WTC11 (cell line): ENCODE measurements around the gene DNAH5.

DNA sequence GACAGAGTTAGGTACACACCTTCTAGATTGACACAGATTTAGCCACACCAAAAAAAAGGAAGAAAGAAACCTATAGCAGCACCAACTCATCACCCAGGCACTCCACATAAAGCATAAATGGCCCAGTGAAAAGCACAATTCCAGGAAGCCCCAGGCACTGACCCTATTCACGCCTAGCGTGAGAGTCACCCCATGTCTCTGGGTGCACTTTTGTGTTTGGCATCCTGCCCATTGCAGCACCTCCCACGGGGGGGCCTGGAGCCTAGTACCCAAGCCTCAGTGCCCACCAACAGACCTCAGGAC, 187.8 kb downstream of the CFAP90 start:
- PRO-cap, result no peak

DNA sequence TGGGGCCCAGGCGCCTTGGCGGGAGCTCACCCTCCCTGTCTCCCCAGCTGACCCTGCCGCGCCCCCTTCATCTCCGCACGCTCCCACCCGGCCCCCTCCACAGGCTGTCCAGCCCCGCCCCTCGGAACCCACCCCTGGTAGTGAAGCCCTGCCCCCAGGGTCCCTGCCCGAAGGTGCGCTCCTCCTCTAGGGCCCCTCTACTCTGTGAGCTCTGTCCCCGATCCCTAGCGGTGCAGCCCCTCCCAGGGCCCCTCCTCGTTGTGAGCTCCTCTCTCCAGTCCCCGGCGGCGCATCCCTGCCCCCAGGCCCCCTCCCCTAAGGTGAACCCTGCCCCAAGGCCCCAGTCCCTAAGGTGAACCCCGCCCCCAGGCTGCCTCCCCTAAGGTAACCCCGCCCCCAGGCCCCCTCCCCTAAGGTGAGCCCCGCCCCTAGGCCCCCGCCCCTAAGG, 706 bp downstream of the CFAP90 start:
- PRO-cap, result bidirectional peak, plus-strand start outside the sequence, minus-strand start at position 262 of the sequence

DNA sequence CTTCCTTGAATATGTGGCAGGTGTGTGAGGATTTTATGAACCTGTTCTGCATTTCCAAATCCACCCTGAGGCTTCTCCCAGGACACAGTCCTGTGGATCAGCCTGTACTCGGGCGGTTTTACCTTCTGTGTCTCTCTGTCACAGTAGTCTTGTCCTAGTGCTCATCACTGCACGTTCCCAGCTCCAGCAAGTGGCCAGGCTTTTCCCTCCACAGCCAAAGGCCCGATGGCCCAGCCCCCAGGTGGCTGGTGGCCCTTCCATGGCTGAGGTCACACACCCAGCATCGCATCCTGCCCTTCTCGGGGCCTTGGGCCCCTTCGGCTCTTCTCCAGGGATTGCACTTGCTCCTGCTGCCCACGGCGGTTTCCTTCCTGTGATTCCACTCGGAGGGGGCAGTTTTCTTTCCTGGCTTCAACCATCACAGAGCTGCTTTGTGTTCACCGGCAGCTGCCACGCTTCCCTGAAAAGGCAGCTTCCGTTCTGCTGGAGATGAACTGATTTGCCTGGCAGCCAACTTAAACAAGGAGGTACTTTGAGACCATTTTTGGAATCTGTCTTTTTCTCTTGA, 191.8 kb downstream of the MTRR start:
- PRO-cap, result no peak

- PRO-cap, result no peak
Measured at GRCh38 chr5:9540617-9541366, 5.1 kb downstream of the SEMA5A start.

GRCh38 chr5:10353412-10353529, 224 bp upstream of the MARCHF6 start:
- PRO-cap, result no peak

- PRO-cap, result no peak
Measured at GRCh38 chr5:10366553-10367414, 13.3 kb downstream of the MARCHF6 start.

DNA sequence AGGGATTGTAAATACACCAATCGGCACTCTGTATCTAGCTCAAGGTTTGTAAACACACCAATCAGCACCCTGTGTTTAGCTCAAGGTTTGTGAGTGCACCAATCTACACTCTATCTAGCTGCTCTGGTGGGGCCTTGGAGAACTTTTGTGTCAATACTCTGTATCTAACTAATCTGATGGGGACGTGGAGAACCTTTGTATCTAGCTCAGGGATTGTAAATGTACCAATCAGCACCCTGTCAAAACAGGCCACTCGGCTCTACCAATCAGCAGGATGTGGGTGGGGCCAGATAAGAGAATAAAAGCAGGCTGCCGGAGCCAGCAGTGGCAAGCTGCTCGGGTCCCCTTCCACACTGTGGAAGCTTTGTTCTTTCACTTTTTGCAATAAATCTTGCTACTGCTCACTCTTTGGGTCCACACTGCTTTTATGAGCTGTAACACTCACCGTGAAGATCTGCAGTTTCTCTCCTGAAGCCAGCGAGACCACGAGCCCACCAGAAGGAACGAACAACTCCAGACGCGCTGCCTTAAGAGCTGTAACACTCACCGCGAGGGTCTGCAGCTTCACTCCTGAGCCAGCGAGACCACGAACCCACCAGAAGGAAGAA, 22.4 kb downstream of the MARCHF6 start:
- PRO-cap, result no peak

- PRO-cap, result no peak
Measured at GRCh38 chr5:10565296-10565656, 1.4 kb downstream of the ANKRD33B start.

- PRO-cap, result no peak
Measured at GRCh38 chr5:10595231-10595765, 31.4 kb downstream of the ANKRD33B start.

DNA sequence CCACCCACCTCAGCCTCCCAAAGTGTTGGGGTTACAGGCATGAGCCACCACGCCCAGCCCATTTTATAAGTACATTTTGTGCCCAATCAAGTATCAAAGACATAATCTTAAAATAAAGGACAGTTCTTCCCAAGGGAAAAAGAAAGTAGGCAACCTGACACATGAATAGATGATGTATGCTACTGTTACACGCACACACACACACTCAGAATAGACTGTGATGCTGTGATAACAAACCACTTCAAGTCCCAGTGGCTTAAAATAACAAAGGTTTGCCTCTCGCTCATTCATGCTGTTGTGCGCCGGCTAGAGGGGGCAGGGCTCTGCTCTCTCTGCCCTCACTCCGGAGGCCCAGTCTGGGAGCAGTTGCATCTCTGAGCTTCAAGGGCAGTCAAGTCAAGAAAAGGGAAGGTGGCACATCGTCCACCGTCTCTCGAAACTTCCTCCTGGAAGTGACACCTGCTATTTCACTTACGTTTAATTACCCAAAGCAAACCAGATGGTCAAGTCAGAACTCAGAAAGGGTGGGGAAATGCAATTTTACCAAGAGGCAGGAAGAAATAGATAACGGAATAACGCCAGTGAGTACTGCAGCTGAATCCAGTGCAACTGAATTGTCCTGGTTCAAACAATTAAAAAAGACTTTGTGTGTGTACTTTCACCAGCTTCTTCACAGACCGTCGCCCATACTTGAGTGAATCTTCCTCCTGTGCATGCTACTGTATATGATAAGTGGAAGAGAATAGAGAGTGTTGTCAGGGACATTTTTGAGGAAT, 43.3 kb downstream of the ANKRD33B start:
- PRO-cap, result no peak

GRCh38 chr5:10631653-10632024, 67.8 kb downstream of the ANKRD33B start:
- PRO-cap, result no peak

DNA sequence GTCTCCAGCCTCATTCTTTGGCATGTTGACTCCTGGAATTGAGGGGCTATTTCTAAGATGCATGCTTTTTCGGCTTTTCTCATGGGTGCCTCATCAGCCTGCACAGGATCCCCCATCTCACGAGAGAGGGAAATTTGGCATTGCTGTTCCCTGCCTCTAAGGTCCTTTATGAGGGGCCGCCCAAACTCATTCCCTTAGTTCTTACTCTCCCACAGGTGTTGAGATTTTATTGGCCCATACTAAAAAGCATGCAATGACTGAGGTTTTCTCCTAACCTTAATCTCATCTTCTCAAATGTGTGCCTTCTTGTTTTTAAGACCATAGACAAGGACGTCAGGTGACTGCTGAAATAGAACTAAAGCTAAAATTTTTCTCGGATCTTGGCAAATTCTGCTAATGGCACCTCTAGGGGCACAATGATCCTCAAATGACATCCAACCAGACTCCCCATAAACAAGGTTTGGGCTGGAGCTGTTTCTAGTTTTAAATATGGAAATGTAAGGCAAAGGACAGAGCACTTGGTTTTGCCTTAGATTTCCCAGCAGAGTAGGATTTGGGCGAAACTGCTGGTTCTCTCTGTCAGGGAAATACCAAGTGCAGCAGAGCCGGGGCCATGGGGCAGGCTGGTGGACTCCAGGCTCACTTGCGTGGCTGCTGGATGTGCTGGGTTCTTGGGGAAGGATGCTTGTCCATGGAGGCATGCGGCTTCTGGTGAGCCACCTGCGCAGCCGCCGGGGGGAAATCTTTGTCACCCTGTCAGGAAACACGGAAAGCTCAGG, 80.4 kb downstream of the DAP start:
- PRO-cap, result no peak

GRCh38 chr5:10696797-10697336, 64.2 kb downstream of the DAP start:
- PRO-cap, result no peak

DNA sequence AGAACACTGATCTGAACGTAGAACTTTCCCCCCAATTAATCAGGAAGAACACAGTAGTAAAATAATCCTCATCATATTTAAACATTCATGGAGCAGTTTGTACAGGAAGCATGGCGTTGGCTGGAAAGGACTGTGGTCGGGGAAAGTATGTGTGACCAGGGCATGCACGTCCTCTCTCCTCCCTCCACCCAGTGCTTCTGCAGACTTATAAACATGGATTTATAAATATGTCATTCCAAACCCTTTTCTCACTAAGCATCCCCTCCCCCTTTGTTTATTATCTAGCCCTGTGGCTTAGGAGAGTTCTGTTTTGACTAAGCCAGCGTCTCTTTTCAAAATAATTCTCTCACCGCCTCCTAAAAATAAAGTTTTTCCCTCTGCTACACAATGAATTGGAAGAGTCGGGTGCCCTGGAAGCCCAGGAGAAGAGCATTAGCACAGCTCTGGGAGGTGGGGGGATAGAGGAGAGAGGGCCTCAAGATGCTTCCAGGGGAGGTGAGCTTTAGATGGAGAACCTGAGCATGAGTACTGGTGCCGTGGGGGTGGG, 70.4 kb upstream of the DAP start:
- PRO-cap, result no peak

DNA sequence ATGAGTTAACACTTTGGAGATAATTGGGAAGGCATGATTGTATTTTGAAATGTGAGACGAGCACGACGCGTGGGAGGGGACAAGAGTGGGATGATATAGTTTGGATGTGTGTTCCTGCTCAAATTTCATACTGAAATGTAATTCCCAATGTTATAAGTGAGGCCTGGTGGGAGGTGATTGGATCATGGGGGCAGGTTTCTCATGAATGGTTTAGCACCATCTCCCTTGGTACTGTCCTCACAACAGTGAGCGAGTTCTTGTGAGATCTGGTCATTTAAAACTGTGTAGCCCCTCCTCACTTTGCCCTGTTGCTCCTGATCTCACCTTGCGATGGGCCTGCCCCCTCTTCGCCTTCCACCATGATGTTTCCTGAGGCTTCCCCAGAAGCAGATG, 721.6 kb upstream of the CTNND2 start:
- PRO-cap, result bidirectional peak, plus-strand start at position 231 of the sequence, minus-strand start at position 247 of the sequence

DNA sequence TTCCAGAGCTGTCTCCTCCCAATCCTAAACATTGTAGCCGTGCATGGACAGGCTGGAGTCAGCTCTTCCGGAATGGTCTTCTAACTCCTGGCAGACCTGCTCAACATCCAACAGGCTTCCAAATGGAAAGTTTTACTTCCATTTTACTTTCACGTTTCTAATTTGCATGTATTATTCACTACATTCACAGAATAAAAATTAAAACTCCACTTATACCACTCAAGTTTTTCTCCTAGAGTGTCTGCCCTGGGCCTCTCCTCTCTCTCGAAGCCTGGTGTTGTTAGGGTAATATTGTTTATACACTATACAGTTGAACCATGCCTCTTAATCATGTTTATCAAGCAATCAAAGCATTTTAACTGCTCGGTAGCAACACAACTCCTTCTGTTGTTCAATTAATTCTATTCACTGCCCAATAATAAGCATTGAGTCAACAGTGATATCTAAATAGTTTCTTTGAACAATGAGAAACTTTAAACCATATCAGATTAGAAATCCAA, at the start of gene DNAH5:
Gene DNAH5 (minus strand): TSS at position 282 of the 500 bp plus-strand sequence.
- PRO-cap, result no peak

- PRO-cap, result no peak
Measured at GRCh38 chr5:14118835-14119487, 24.2 kb upstream of the TRIO start.

DNA sequence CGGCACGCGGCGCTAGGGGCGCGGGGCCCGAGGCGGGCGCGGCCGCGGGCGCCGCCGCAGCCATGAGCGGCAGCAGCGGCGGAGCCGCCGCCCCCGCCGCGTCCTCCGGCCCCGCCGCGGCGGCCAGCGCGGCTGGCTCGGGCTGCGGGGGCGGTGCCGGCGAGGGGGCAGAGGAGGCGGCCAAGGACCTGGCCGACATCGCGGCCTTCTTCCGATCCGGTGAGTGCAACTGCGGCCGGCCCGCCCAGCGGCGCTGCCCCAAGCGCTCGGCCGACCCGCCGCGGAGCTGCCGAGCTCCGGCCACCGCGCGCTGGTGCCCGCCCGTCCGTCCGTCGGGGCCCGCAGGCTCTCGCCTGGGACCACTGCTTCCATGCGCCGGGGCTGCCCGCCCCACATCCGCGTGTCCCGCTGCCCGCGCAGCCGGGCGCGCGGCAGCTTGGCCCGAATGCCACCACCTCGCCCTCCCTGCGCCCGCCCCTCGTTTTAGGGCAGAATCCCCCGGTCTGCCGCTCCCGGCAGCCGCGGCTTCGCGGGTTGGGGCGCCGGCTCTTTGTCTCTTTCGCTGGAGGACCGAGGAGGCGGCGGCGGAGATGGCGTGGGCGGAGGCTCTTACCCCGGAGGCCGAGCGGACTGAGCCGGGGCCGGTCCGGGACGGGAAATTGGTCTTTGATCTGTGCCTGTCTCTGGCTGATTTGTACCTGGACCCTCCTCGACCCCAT, 681 bp downstream of the TRIO start:
- PRO-cap, result no peak

DNA sequence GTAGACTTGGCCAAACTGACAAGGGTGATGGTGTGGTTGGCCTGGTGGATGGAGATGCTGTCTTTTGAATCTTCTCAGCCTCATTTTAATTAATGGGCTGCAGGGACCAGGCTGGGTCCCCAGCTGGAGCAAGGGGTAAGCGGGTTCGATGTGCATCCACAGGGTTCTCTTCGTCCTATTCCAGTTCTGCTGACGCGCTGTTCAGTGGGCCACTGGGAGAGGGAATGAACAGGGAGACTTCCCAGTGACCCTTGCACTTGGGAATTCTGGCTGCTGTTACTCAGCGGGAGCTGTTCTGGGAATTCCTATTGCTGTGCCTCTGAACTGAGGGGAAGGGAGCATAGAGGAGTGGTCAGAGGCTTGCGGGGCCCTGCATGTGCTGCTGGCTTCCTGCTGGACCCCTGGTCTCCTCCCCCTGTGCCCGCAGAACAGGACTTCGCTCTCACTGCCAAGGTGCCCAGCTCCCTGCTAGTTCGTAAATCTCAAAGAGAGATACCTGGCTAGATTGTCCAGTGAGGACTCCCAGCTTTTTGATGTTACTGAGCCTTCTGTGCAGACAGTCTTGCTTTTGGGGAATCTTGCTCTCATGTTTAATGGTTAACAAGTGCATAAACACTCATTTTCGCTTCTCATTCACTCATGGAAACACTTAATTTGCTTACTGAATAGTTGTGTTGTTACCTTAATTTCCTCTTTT, 5.8 kb downstream of the TRIO start:
- PRO-cap, result no peak

- PRO-cap, result no peak
Measured at GRCh38 chr5:14163854-14164577, 20.9 kb downstream of the TRIO start.